Measurements from ENCODE around the genes DMD and H2AL3.

- RAMPAGE, long total RNA: no peak
- RRBS, 2 experiments: no CpG with 5 or more reads among the region's 6 CpGs
CAGE:
- cytosol, long polyA minus RNA: no peak
- cytosol, long polyA plus RNA: no peak
- long polyA plus RNA: no peak
- nucleolus, long total RNA: no peak
- nucleus, long polyA plus RNA: no peak
- nucleus, long total RNA: no peak
These were observed 157.0 kb upstream of the FTHL17 start for GRCh38 chrX:31228637-31229449.

DNA sequence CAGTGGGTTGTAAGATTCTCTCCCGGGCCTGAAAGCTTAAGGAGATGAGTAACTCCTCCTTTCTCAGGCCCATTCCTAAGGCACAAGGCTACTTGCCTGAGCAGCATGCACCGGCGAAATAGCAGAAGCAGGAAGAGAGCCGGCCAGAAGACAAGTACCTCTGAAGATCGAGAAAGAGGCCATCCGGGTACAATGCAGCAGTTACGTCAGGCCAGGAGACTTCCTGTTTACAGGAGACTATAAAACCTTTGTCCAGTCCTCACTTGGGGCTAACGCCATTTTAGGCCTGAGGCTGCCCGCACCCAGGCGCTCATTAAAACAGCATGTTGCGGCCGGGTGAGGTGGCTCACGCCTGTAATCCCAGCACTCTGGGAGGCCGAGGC, 790.9 kb upstream of the FTHL17 start:
- RAMPAGE, long total RNA: no peak
- RRBS, 2 experiments: 96 to 98% methylated on average over 1 of the region's 14 CpGs
CAGE:
- cytosol, long polyA minus RNA: no peak
- cytosol, long polyA plus RNA: no peak
- long polyA plus RNA: no peak
- nucleolus, long total RNA: no peak
- nucleus, long polyA plus RNA: no peak
- nucleus, long total RNA: no peak

DNA sequence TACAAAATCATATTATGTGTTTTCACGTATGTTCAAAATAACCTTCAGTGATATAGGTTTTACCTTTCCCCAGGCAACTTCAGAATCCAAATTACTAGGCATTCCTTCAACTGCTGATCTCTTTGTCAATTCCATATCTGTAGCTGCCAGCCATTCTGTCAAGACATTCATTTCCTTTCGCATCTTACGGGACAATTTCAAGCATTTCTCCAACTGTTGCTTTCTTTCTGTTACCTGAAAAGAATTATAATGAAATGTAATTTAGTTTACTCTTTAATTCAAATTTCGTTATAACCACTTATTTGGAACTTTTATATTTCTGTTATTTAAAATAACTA, 830.9 kb downstream of the DMD start:
- RAMPAGE, long total RNA: no peak
- RRBS, 2 experiments: no CpG with 5 or more reads among the region's 4 CpGs
CAGE:
- cytosol, long polyA minus RNA: no peak
- cytosol, long polyA plus RNA: no peak
- long polyA plus RNA: no peak
- nucleolus, long total RNA: no peak
- nucleus, long polyA plus RNA: no peak
- nucleus, long total RNA: no peak

DNA sequence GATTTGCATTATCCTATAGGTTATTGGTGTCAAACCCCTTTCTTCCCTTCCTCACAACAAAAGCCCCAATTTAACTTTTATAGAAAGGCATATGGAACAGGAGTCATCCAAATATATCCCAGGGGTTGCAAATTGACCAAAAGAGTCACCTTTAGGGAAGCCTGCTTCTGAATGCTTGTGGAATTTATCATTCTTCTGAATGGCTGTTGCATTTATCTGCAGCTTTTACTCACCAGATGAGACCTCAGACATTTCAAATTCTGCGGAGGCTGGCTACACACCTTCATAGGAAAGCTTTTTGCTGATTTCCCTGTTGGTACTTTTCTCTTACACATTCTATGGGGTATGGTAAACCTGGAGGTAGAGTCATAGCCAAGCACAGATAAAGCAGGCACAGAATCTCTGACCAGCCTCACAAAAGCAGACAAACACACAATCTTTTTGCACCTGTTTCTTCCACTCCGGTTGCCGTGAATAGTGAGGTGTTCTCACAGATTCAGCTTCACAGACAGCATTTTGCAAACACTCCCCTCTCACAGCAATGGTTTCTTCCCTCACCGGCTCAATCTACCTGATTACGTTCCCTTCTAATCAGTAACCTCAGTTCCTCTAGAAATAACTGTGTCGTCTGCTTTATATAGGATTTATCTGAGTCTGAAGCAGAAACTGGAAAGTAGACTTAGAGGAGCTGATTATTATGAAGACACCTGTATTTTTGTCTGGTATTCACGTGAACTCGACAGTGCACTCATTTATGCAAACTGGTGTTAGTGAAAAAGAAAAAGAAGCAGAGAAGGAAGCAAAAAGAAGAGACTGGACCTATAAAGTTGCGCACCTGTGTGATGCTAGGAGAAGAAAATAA, 83.2 kb downstream of the DMD start:
- RAMPAGE, long total RNA: no peak
- RRBS, 2 experiments: 18 to 54% methylated on average over 3 of the region's 9 CpGs
CAGE:
- cytosol, long polyA minus RNA: no peak
- cytosol, long polyA plus RNA: no peak
- long polyA plus RNA: no peak
- nucleolus, long total RNA: no peak
- nucleus, long polyA plus RNA: no peak
- nucleus, long total RNA: no peak

DNA sequence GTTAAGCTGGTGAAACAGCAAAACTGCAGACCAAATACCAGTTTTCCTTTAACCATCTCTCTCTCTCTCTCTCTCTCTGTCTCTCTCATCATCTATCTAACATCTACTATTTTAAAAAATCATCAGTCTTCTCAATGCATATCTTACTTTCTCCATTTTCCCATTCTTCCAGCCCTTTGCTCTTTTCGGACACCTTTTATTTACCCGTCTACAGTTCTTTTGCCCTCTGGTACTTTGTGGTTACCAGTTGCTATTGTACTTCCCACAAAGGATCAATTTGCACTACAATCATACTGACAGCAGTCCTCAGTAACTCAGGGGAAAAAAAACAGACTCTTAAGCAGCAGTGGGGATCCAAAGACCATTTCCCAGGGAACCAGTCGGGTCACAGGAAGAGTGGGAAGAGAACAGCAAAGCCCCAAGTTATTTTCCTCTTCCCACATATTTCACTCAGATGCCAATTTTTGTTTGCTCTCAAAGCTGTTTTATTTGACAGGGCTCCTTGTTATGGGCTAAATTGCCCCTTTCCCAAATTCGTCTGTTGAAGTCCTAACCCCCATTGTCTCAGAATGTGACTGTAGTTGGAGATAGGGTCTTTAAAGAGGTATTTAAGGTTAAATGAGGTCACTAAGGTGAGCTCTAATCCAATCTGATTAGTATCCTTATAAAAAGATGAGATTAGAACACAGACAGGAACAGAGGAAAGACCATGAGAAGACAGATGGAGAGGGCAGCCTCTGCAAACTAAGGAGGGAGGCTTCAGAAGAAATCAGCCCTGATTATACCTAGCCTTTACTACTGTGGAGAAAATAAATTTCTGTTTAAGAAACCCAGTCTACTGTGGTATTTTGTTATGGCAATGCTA, 22.9 kb downstream of the DMD start:
- RAMPAGE, long total RNA: no peak
- RRBS, 2 experiments: no CpG with 5 or more reads among the region's 4 CpGs
CAGE:
- cytosol, long polyA minus RNA: no peak
- cytosol, long polyA plus RNA: no peak
- long polyA plus RNA: no peak
- nucleolus, long total RNA: no peak
- nucleus, long polyA plus RNA: no peak
- nucleus, long total RNA: no peak

GRCh38 chrX:33211317-33211880, at the start of gene DMD:
Gene DMD, minus strand, starts transcription at chrX:33211549.
- RAMPAGE, long total RNA: no peak
- RRBS, 2 experiments: no CpG with 5 or more reads among the region's 7 CpGs
CAGE:
- cytosol, long polyA minus RNA: no peak
- cytosol, long polyA plus RNA: no peak
- long polyA plus RNA: no peak
- nucleolus, long total RNA: no peak
- nucleus, long polyA plus RNA: no peak
- nucleus, long total RNA: no peak

DNA sequence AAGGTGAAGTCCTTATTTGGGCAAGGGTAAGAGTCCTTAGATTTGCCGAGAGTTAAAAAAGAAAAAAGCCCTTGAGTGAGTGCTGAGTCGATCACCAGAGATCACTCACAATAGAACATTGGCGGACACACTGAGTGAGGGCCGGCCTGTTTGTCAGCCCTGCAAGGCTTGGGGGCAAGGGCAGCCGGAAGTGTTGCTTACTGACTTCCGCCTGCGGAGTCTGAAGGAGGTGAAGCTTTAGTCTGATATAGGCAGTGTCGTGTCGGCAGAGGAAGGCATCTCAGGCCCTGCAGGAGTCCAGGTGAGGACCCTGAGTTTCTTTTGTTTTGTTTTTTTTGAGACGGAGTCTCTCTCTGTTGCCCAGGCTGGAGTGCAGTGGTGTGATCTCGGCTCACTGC, 409 bp downstream of the MAGEB16 start:
- RAMPAGE, long total RNA: no peak
- RRBS, 2 experiments: no CpG with 5 or more reads among the region's 11 CpGs
CAGE:
- cytosol, long polyA minus RNA: no peak
- cytosol, long polyA plus RNA: no peak
- long polyA plus RNA: no peak
- nucleolus, long total RNA: no peak
- nucleus, long polyA plus RNA: no peak
- nucleus, long total RNA: no peak

DNA sequence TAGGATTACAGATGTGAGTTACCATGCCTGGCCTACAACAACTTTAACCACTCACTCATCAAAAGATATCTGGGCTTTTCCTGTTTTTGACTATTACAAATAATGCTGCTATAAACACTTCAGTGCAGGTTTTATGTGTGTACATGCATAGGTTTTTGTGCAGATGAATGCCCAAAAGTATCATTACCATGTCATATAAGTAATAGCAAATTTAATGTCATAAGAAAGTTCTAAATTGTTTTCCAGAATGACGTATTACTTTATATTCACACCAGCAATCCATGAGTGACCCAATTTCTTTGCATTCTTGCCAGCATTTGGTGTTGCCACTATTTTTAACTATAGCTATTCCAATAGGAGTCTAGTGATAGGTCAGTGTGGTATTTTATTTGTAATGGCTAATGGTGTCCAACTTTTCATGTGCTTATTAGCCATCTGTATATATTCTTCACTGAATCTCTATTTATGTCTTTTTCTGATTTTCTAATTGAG, 35.4 kb upstream of the CFAP47 start:
- RAMPAGE, long total RNA: no peak
- RRBS, 2 experiments: no CpG with 5 or more reads among the region's 1 CpG
CAGE:
- cytosol, long polyA minus RNA: no peak
- cytosol, long polyA plus RNA: no peak
- long polyA plus RNA: no peak
- nucleolus, long total RNA: no peak
- nucleus, long polyA plus RNA: no peak
- nucleus, long total RNA: no peak

- RAMPAGE, long total RNA: no peak
- RRBS, 2 experiments: no CpG with 5 or more reads among the region's 4 CpGs
CAGE:
- cytosol, long polyA minus RNA: no peak
- cytosol, long polyA plus RNA: no peak
- long polyA plus RNA: no peak
- nucleolus, long total RNA: no peak
- nucleus, long polyA plus RNA: no peak
- nucleus, long total RNA: no peak
These were observed 33.7 kb upstream of the CYBB start for GRCh38 chrX:37745990-37746746.

- RAMPAGE, long total RNA: no peak
- RRBS, 2 experiments: no CpG with 5 or more reads among the region's 4 CpGs
CAGE:
- cytosol, long polyA minus RNA: no peak
- cytosol, long polyA plus RNA: no peak
- long polyA plus RNA: no peak
- nucleolus, long total RNA: no peak
- nucleus, long polyA plus RNA: no peak
- nucleus, long total RNA: no peak
These were observed 1.8 kb downstream of the CYBB start for GRCh38 chrX:37781237-37782468.

DNA sequence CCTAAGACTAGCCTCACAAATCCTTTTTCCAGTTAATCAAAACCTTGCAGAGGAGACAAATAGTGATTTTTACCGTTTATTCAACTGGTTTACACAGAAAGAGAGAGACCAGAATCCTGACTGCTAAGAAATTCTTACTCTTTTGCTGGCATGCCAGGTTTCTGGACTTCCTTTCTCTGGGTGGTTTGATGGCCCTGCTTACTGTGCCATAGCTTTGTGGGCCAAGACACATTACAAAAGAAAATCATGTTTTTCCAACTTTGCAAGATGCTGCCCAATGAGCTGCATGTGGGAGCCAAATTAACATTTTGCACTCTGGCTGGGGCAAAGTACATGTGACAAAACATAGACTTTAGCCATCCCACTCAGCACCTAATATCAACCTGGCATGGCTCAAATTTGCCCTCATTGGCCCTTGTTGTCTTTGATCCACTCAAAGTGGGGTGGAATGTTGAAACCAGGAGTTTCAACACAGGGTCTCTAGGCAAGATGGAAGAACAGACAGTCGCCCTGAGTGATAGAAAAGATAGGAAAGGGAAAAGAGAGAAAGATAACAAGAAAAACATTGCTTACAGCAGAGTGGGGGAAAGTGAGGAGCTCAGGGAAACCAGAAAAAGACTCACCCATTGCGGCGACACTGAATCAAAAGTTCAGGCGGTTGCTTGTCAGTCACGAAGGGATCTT, 40.0 kb upstream of the DYNLT3 start:
- RAMPAGE, long total RNA: no peak
- RRBS, 2 experiments: no CpG with 5 or more reads among the region's 6 CpGs
CAGE:
- cytosol, long polyA minus RNA: no peak
- cytosol, long polyA plus RNA: no peak
- long polyA plus RNA: no peak
- nucleolus, long total RNA: no peak
- nucleus, long polyA plus RNA: no peak
- nucleus, long total RNA: no peak

DNA sequence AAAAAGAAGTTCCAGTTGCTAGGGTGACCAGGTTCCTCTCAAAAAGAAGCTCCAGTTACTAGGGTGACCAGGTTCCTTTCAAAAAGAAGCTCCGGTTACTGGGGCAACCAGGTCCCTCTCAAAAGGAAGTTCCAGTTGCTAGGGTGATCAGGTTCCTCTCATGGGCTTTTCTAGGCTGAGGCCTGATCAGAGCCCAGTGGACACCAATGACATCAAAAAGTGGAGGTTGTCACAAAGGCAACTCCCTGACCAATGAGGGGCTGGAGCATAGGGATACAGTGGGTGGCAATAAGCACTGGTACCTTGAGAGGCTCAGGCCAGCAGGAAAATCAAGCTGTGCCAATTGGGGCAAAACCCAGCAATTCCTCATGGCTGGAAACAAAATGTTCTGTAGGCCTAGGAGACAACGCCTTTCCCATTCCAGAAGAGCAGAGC, at the start of gene H2AL3:
TSS of gene H2AL3 (plus strand) at position 297 of the 435 bp plus-strand sequence.
- RAMPAGE, long total RNA: no peak
- RRBS, 2 experiments: no CpG with 5 or more reads among the region's 2 CpGs
CAGE:
- cytosol, long polyA minus RNA: no peak
- cytosol, long polyA plus RNA: no peak
- long polyA plus RNA: no peak
- nucleolus, long total RNA: no peak
- nucleus, long polyA plus RNA: no peak
- nucleus, long total RNA: no peak

GRCh38 chrX:38287360-38288322, 39.7 kb downstream of the RPGR start:
- RAMPAGE, long total RNA: no peak
- RRBS, 2 experiments: no CpG with 5 or more reads among the region's 6 CpGs
CAGE:
- cytosol, long polyA minus RNA: no peak
- cytosol, long polyA plus RNA: no peak
- long polyA plus RNA: start-site peak on the minus strand at chrX:38287008-38287949, 72 and 33 reads in 2 replicates
- nucleolus, long total RNA: no peak
- nucleus, long polyA plus RNA: start-site peak on the minus strand at chrX:38287426-38287682, 10 and 8 reads in 2 replicates
- nucleus, long total RNA: no peak

DNA sequence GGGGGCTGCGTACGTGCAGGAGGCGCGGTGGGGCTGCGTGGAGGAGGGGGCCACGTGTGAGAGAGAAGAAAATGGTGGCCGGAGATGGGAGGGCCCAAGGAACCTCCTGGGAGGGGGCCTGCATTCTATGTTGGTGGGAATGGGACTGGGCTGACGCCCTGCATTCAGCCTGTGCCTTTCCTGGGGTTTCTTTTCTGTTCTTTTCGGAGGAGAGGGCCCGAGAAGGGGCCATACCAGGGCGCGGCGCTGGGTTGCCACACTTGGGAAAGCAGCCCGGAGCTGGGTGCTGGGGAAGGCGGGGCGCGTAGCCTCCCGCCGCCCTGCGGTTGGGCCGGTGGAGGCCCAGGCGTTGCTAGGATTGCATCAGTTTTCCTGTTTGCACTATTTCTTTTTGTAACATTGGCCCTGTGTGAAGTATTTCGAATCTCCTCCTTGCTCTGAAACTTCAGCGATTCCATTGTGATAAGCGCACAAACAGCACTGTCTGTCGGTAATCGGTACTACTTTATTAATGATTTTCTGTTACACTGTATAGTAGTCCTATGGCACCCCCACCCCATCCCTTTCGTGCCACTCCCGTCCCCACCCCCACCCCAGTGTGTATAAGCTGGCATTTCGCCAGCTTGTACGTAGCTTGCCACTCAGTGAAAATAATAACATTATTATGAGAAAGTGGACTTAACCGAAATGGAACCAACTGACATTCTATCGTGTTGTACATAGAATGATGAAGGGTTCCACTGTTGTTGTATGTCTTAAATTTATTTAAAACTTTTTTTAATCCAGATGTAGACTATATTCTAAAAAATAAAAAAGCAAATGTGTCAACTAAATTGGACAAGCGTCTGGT, 4.6 kb downstream of the MID1IP1 start:
- RAMPAGE, long total RNA: no peak
- RRBS, 2 experiments: 28 to 33% methylated on average over 8 of the region's 34 CpGs
CAGE:
- cytosol, long polyA minus RNA: no peak
- cytosol, long polyA plus RNA: no peak
- long polyA plus RNA: no peak
- nucleolus, long total RNA: no peak
- nucleus, long polyA plus RNA: no peak
- nucleus, long total RNA: no peak

- RAMPAGE, long total RNA: no peak
- RRBS, 2 experiments: no CpG with 5 or more reads among the region's 6 CpGs
CAGE:
- cytosol, long polyA minus RNA: no peak
- cytosol, long polyA plus RNA: no peak
- long polyA plus RNA: no peak
- nucleolus, long total RNA: no peak
- nucleus, long polyA plus RNA: no peak
- nucleus, long total RNA: no peak
These were observed 5.6 kb downstream of the MID1IP1 start for GRCh38 chrX:38806794-38807407.

DNA sequence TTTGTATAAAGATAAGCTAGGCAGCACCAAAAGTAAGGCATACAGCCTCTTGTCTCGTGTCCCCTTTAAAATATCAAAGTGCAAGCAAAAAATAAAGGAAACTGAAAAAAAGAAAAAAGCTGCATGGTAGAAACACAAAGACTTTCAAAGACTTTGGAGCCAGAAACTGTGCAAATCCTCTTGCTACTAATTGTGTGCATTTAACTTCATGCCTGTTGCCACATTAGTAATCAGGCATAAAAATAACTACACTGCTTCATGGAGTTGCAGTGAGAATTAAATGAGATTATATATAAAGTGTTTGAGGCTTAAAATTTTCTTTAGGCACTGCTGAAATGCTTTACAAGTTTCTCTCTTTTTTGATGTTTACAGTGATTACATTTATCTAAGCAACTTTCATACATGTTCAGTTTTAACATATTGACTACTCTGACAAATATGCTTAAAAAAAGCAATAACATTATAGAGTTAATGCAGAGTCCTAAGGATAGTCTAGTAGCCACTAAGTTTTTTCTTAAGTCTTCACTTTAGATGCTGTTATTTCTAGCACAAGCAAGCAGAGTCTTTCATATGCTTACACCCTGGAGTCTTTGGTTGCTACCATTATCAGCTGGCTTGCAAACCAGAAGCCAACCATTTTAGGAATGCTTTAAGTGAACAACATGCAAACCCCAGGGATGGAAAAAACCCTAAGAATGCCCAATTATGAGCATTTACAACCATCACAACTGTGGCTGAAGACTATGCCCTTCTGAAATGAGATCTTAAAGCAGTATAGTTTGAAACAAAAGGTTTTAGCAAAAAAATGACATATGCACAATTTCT, 6.4 kb downstream of the MID1IP1 start:
- RAMPAGE, long total RNA: no peak
- RRBS, 2 experiments: no CpG with 5 or more reads among the region's 1 CpG
CAGE:
- cytosol, long polyA minus RNA: no peak
- cytosol, long polyA plus RNA: no peak
- long polyA plus RNA: no peak
- nucleolus, long total RNA: no peak
- nucleus, long polyA plus RNA: no peak
- nucleus, long total RNA: no peak

DNA sequence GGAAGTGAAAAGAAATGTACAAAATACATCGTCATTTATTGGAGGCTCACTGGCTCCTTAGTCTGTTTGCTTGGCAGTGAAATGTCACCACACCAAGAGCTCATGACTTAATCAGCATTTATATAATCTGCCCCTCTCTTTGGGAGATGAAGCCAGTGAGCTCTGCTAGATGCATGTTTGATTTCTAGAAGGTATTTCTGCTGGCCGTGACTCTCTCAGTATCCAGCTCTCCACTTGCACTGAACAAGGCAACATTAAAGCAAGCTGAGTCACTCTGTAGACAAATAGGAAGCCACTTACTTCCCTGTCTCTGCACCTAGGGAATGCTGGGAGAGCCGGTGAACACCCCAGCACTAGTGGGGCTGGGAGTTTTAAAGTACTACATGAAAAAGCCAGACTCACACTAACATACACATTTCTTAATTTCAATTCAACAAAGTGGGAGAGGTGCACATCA, 79.2 kb downstream of the MID1IP1 start:
- RAMPAGE, long total RNA: no peak
- RRBS, 2 experiments: no CpG with 5 or more reads among the region's 3 CpGs
CAGE:
- cytosol, long polyA minus RNA: no peak
- cytosol, long polyA plus RNA: no peak
- long polyA plus RNA: no peak
- nucleolus, long total RNA: no peak
- nucleus, long polyA plus RNA: no peak
- nucleus, long total RNA: no peak

DNA sequence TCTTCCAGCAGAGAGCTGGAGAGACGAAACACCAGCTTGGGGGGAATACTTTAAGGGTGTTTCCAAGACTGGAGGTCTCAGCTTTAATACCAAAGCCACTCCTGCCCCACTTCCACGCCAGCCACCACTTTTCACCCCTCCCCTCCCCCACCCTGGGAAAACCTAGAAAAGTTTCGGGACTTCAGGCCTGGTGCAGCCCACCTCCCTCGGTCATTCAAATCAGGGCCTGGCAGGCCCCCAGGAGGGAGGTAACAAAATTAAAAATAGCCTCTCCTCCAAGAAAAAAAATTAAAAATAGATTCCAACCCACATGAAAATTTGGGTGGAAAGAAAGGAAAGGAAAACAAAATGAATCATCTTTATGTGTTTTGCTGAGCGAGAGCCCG, 452.7 kb downstream of the BCOR start:
- RAMPAGE, long total RNA: no peak
- RRBS, 2 experiments: no CpG with 5 or more reads among the region's 6 CpGs
CAGE:
- cytosol, long polyA minus RNA: no peak
- cytosol, long polyA plus RNA: no peak
- long polyA plus RNA: no peak
- nucleolus, long total RNA: no peak
- nucleus, long polyA plus RNA: no peak
- nucleus, long total RNA: no peak

- RAMPAGE, long total RNA: no peak
- RRBS, 2 experiments: 29 to 33% methylated on average over 34 to 43 of the region's 104 CpGs
CAGE:
- cytosol, long polyA minus RNA: no peak
- cytosol, long polyA plus RNA: no peak
- long polyA plus RNA: no peak
- nucleolus, long total RNA: no peak
- nucleus, long polyA plus RNA: no peak
- nucleus, long total RNA: no peak
These were observed 409.0 kb downstream of the BCOR start for GRCh38 chrX:39688474-39689380.

DNA sequence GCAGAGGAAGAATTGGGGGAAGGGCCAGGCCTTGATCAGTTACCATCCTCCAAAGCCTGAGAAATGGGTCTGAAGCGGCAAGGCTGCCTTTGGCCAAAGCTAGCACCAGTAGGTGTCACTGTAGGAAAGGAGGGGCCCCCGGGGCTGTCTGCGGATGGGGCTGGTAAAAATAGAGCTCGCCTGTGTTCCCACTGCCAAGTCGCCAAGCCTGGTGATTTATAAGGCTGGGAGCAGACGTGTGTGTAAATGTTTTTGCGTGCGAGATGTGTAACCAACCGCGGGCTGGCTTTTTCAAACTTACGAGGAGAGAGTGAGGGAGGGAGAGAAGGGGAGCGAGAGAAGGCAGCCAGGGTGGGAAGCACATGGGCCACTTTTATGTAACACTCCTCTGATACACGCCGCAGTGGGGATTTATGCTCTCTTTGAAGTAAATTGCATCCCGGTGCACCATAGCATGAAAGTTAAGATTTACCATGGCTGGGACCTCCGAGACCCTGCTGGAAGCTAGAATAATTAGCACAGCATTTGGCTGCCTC, 366.9 kb downstream of the BCOR start:
- RAMPAGE, long total RNA: no peak
- RRBS, 2 experiments: no CpG with 5 or more reads among the region's 16 CpGs
CAGE:
- cytosol, long polyA minus RNA: no peak
- cytosol, long polyA plus RNA: no peak
- long polyA plus RNA: no peak
- nucleolus, long total RNA: no peak
- nucleus, long polyA plus RNA: no peak
- nucleus, long total RNA: no peak

Data from GM12878 (cell line).